ENCODE results near the gene IL19.

GRCh38 chr1:205733841-205734653 is 15.9 kb downstream of the NUCKS1 start:
- PRO-cap, 2 experiments: no peak in any of the 2 experiments

DNA sequence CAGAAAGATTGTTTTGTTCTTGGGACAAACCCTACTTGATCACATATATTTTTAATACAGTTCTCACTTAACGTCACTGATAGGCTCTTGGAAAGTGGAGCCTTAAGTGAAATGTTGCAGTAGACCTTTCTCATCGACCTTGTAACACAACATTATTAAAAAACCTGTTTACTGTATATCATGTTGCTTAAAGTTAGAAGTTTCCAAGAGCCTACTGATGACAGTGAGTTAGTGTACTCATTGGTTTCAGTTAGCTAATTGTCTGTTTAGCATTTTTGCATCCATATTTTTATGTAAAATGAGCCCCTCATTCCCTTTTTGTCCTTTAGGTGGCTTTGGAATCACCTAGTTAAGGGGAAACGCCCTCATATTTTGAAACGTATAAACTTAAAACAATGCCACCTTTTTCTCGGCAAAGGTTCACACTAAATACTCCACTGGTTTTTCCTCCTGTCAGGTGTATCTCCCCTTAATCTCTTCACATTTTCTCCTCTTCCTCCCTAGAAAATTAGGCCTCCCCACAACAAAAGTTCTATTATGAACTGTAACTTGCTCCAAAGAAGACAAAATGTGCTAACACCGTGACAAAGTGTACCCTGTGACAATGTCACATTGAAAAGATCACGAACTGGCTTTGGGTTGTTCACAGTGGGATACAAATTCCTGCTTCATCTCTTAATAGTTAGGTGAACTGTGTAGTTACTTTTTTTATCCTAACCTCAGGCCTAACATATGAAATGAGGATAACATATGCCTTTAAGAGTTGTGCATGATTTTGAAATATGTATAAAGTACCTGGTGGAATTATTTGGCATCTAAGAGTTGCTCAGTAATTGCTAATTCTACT is 6.2 kb downstream of the NUCKS1 start:
- PRO-cap, 2 experiments: no peak in any of the 2 experiments

GRCh38 chr1:205857770-205858488 is 8.0 kb upstream of the PM20D1 start:
- PRO-cap, 2 experiments: no peak in any of the 2 experiments

- PRO-cap, 2 experiments: no peak in any of the 2 experiments
Measured at GRCh38 chr1:205933589-205934174, 9.6 kb downstream of the SLC26A9 start.

GRCh38 chr1:206070928-206071366 is 18.0 kb downstream of the RHEX start:
- PRO-cap, 2 experiments: no peak in any of the 2 experiments

GRCh38 chr1:206204744-206205297 is 1.5 kb downstream of the SRGAP2 start:
- PRO-cap, 2 experiments: peak in 1 of 2 experiments; most common minus-strand start chr1:206205187 (in 1)

- PRO-cap, 2 experiments: no peak in any of the 2 experiments
Measured at GRCh38 chr1:206506127-206506388, 1.3 kb upstream of the RASSF5 start.

GRCh38 chr1:206556818-206557748 is 49.8 kb downstream of the RASSF5 start:
- PRO-cap, 2 experiments: peak in 2 of 2 experiments; most common plus-strand start chr1:206557164 (in 2); most common minus-strand start chr1:206557010 (in 1)

GRCh38 chr1:206663914-206664527 is 20.7 kb upstream of the MAPKAPK2 start:
- PRO-cap, 2 experiments: peak in 2 of 2 experiments; most common plus-strand start chr1:206664222 (in 1); most common minus-strand start chr1:206664070 (in 1)

- PRO-cap, 2 experiments: no peak in any of the 2 experiments
Measured at GRCh38 chr1:206687236-206687470, 2.4 kb downstream of the MAPKAPK2 start.

- PRO-cap, 2 experiments: peak in 1 of 2 experiments; most common plus-strand start chr1:206688035 (in 1); most common minus-strand start chr1:206687997 (in 1)
Measured at GRCh38 chr1:206687471-206688576, 3.1 kb downstream of the MAPKAPK2 start.

GRCh38 chr1:206722875-206723369 is 38.2 kb downstream of the MAPKAPK2 start:
- PRO-cap, 2 experiments: no peak in any of the 2 experiments

DNA sequence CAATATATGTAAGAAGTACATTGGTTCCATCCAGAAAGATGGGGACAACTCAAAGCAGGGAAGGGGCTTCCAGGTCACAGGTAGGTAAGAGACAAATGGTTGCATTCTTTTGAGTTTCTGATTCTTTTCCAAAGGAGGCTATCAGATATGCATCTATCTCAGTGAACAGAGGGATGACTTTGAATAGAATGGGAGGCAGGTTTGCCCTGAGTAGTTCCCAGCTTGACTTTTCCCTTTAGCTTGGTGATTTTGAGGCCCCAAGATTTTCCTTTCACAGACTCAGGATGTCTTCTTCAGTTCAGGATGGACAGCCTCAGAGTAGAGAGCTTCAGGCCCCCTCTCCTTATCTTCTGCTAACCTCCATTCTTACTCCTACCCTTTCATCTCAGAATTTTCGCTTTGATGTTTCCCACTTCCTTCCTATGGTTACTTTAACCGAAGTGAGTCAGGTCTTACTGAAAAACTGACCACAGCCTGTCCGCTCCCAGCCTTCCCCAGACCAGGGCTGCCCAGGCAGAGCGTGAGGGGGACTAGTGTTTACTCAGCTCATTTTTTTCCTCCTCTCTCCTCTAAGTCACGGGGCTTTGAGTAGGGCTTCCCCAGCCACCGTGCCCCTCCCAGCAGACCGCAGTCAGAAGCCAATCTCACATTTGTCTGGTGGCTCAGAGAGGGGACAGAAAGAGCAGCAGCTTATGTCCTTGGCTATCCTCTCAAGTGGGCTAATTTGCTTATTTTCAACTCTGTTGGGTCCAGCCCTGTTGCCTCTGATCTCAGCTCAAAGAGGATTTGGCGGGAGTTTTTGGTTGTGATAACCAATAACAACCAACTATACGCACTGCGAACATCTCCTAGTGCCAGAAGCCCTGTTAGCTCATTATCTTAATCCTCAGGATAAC is 4.3 kb upstream of the IL19 start:
- PRO-cap, 2 experiments: no peak in any of the 2 experiments

DNA sequence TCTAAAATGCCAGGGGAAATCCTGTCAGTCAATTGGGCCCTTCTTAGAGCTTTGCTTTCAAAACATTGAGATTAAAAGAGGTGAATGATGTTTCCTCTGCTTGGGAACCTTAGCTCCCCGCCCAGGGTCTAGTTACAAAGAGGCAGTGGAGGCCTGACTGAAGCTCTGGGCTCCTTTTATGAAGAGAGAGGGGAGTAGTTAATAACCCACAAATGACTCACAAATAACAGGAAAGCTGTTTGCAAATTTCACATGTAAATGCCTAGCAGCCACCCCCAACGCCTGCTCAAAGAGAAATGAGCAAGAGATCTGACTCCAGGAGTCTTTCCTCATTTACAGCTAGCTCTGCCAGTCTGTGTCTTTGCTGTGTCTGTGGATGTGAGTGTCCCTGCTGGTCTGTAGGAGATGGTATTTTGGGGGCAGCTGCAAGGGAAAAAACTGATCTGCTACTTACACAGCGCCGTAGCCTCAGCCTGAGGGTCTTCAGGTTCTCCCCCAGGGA is at the start of gene IL19:
Gene IL19, plus strand, starts transcription at position 321 of the 502 bp plus-strand sequence.
- PRO-cap, 2 experiments: no peak in any of the 2 experiments

- PRO-cap, 2 experiments: no peak in any of the 2 experiments
Measured at GRCh38 chr1:206898370-206898995, 1.2 kb downstream of the IL24 start.

- PRO-cap, 2 experiments: peak in 1 of 2 experiments; most common plus-strand start chr1:206909741 (in 1); most common minus-strand start chr1:206909583 (in 1)
Measured at GRCh38 chr1:206908798-206910276, 12.1 kb downstream of the IL24 start.

DNA sequence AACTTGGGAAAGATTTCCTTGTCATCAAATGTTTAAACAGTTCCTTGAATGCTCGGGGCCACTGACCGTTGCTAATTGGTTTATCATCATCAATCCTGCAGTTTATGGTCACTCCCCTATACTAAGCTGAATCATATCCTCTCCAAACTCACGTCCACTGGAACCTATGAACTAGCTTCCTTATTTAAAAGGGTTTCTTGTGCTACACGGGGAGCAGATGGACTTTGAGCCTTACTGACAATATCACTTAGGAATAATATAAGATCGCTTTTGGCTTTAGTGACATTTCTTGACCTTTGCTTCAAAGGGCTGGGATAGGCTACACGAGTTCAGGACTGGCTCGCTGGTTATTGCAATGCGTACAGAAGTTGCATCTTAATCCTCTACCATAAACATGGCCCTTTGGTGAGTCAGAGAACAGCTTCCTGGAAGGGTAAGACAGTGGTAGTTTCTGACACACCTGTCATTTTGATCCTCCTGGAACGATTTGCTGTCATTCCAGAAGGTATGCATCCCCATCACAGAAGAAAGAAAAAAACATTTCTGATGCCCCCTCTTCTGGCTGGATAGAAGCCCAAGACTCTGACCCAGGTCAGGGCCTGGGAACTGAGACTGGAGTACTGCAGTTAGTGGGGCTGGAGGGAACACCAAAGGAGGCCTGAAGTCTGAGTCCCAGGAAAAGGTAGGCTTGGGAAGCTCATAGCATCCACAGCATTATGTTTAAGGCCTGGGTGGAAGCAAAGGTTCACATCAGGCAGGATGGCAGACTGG is 5.6 kb upstream of the FCMR start:
- PRO-cap, 2 experiments: no peak in any of the 2 experiments

GRCh38 chr1:206951369-206952155 is 5.3 kb upstream of the PIGR start:
- PRO-cap, 2 experiments: no peak in any of the 2 experiments

- PRO-cap, 2 experiments: no peak in any of the 2 experiments
Measured at GRCh38 chr1:207021006-207021215, 11.6 kb downstream of the C1orf116 start.

GRCh38 chr1:207024745-207025899 is 7.4 kb downstream of the C1orf116 start:
- PRO-cap, 2 experiments: peak in 2 of 2 experiments; most common plus-strand start chr1:207025318 (in 2); most common minus-strand start chr1:207024998 (in 2)

Data from heart right ventricle (tissue), 2 donors.